Measurements from ENCODE around the genes SRSF1 and OR4D2.

- PRO-cap = no peak
Measured at GRCh38 chr17:57723583-57724548, 21.2 kb downstream of the CCDC182 start.

DNA sequence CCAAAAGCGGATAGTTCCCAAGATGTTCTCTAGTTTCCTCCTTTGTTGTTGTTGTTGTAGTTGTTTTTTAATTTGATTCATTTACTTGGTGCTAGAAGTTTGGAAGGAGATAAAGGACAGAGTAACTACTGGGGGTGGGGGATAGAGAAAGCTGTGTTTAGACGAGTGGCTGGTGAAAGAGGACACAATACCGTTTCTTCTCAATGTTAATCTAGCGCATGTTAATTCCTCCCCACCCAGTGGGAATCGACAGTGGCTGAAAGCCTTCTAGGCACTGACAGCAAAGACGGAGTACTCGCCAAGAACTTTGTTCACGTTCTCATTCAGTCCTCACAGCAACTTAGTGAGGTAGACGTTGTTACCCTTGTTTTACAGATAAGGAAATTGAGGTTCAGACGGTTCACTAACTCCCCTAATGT is 17.2 kb downstream of the MRPS23 start:
- PRO-cap = no peak

GRCh38 chr17:57846675-57847064 is 3.2 kb downstream of the MRPS23 start:
- PRO-cap = no peak

GRCh38 chr17:57892349-57892859 is 42.6 kb upstream of the MRPS23 start:
- PRO-cap = no peak

DNA sequence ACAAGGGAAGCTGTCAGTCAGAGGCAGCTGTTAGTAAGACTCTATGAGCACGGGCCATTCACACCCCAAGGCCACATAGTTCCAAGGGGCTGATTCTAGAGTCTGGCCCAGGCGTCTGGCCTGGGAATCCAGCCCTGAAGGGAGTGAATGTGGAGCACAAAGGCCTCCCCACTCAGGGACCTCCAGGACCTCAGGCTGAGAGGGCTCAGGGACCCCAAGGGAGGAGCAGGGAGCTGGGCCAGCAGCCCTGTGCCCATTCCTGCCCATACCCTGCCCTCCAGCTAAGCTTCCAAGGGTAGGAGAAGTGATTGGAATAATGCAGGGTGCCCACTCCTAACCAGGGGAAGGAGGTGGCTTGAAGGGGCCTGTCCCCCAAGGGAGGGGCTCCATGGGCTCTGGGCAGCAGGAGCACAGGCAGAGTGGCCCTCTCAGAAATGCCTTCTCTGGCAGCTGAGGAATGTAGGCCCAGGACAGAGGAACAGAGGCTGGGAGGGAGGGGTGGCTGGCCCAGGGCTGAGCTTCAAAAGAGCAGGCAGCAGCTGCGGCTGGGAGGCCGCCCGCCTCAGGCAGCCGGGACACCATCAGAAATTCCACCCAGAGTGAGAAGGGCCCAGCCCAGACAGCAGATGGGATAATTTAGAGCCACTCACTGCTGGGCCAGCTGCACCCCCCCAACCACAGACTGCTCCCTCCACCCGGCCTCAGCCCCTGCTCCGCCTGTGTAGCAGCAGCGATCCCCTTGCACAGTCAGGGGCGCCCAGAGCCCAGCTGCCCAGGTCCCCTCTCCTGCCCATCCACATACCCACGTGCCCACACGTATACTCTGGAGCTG is 49.0 kb upstream of the MRPS23 start:
- PRO-cap = no peak

GRCh38 chr17:57926760-57927246 is 28.4 kb downstream of the CUEDC1 start:
- PRO-cap = no peak

DNA sequence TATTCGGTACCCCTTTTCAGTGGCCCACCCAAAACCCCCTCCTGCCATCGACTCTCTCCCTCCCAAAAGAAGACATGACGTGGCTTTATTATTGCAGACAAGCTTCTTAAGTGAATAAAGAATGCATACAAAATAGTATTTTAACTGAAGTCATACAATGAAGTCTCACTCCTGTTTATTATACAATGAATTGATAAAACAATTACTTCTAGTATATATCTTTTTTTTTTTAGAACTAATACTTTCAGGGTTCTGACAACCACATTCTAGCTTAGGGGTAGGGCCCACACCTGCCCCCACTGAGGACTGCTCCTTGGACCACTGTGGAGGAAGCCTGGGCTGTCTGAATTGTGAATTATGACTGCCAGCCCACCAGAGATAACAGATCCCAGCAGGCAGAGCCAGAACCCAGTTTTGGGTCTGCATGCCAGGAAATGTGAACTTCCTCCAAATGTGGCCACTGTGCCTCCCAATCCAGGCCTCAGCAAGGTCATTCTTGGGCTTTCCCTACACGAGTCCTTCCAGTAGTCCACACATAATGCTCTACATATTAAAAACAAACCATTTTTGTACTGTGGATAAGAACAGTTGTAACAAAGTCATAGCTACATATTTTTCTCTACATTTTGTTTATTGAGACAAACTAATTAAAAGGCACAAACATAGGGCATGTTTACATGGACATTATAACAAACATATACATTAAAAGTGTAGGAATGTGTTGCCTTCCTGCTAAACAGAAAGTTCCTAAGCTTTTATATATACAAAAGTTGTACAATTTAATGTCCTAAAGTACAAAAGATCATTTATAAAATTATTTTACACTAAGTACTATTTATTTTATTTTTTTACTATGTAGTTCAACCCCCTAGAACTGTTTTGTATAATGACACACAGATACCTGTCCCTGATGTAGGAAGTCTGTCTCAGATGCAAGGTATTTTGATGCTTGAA is 15.8 kb downstream of the VEZF1 start:
- PRO-cap = no peak

GRCh38 chr17:57996660-57997632 is 8.9 kb upstream of the VEZF1 start:
- PRO-cap = no peak

- PRO-cap = bidirectional peak, plus-strand start at chr17:58007384, minus-strand start at chr17:58007243; bidirectional peak, plus-strand start at chr17:58007751, minus-strand start at chr17:58007634
Measured at GRCh38 chr17:58006862-58007889, at the start of gene SRSF1. Gene SRSF1, minus strand, starts transcription at chr17:58007246.

- PRO-cap = no peak
Measured at GRCh38 chr17:58089359-58089941, 6.2 kb downstream of the DYNLL2 start.

DNA sequence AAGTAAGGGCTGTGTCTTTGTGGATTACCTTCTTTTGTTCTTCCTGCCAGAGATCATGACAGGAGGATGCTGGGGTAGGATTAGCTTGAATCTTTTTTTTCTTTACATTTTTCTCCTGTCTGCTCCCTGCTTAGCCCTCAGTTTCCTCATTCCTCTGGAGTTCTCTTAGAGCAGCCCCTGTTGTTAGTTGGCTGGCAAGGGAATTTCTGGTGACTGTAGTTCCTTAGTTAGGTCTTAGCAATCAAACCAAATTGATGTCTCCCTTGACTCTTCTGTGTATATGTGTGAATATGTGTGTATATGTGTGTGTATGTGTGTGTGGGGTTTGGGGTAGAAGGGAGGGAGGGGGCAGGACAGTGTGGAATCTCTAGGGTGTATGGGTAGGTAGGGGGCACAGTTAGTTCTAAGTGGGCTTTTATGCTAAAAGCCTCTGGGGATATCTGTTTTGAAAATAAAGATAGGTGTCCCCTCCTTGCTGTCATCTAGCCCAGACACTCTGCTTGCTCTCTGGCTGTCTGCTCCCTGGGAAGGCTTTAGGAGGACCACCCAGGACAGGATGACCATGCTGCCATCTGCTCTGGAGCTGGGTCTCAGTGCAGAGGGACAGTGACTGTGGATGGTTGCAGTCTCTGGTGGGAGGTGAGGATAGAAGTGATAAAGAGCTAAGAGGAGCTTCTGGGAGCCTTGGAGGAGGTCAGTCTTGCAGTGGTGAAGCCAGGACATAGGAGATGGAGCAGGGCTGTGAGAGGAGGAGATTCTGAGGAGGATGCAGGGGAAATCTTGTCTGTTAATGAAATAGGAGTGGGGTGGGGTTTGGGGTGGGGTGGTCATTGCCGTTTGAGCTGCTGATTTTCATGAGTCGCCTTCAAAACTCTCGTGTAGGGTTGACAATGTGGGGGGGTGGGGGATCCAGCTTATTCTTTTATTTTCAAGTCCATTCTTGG is 7.0 kb downstream of the DYNLL2 start:
- PRO-cap = no peak

GRCh38 chr17:58091610-58092401 is 8.6 kb downstream of the DYNLL2 start:
- PRO-cap = no peak

DNA sequence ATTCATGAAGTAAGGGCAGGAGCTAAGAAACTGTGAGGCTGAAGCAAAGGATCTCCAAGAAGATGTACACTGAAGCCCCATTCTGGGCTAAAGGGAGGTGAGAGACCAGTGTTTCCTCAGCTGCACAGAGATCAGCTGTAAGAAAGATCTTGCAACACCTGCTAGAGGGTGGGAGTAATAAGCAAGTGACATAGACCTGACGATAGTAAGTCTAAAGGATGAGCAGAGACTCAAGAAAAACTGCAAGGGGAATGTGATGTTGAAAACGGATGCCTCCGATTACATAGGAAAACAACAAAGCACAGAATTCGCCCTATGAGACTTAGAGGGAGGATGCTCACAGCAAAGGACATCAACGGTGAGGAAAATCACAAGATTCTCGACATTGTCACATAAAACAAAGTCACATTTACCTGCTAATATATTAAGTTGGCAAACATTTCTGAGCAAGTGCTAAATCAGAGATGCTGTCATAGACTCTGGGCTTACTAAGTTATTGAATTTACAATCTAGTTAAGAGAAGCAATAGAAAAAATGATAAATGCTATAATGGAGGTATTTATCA is at the start of gene OR4D2:
Gene OR4D2 (plus strand): TSS at position 287 of the 565 bp plus-strand sequence.
- PRO-cap = no peak

DNA sequence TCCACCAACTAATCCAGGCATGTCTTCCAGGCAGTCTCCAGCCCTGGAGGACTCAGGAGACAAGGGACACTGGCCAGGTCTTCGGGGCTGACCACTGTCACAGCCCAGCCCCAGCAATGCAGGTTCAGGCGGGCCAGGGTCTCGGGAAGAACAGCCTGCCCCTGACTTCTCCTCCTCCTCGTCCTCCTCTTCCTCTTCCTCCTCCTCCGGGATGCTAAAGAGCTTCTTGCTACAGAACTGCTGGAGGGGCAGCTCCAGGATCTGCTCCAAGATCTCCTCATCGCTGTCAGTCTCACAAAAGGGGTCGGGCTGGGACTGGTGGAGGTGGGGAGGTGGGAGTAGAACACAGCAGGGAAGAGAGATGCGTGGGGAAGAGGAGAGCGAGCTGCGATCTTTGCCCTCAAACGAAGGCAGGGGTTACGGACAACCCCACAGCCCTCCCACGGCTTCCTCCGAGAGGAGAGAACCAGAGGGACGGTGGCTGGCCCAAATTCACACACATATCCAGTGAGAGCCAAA is 19.5 kb downstream of the TSPOAP1 start:
- PRO-cap = no peak

- PRO-cap = no peak
Measured at GRCh38 chr17:58313970-58314665, 14.5 kb downstream of the TSPOAP1 start.

DNA sequence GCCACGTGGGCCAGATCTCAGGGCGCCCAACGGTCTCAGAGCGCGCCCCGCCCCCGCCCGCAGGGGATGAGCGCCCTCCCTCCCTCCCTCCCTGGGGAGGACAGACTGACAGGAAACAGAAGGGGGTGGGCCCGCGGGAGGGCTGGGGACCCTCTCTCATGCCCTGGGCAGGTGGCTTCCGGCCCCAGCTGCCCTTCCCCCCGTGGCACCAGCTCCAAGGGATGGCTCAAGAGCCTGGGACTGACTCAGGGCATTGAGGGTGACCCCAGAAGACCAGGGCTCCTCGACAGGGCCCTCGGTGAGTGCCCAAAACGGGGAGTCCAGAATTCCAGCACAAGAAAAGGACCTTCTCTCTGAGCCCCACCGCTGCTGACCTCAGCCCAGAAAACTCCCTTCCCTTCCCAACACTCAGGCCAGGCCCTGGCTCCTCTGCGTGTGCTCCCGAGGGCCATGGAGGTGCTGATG is 4.0 kb upstream of the TSPOAP1 start:
- PRO-cap = bidirectional peak, plus-strand start at position 91 of the sequence, minus-strand start outside the sequence

- PRO-cap = no peak
Measured at GRCh38 chr17:58347399-58347945, 4.5 kb downstream of the SUPT4H1 start.

GRCh38 chr17:58364152-58364669 is 12.2 kb upstream of the SUPT4H1 start:
- PRO-cap = no peak

DNA sequence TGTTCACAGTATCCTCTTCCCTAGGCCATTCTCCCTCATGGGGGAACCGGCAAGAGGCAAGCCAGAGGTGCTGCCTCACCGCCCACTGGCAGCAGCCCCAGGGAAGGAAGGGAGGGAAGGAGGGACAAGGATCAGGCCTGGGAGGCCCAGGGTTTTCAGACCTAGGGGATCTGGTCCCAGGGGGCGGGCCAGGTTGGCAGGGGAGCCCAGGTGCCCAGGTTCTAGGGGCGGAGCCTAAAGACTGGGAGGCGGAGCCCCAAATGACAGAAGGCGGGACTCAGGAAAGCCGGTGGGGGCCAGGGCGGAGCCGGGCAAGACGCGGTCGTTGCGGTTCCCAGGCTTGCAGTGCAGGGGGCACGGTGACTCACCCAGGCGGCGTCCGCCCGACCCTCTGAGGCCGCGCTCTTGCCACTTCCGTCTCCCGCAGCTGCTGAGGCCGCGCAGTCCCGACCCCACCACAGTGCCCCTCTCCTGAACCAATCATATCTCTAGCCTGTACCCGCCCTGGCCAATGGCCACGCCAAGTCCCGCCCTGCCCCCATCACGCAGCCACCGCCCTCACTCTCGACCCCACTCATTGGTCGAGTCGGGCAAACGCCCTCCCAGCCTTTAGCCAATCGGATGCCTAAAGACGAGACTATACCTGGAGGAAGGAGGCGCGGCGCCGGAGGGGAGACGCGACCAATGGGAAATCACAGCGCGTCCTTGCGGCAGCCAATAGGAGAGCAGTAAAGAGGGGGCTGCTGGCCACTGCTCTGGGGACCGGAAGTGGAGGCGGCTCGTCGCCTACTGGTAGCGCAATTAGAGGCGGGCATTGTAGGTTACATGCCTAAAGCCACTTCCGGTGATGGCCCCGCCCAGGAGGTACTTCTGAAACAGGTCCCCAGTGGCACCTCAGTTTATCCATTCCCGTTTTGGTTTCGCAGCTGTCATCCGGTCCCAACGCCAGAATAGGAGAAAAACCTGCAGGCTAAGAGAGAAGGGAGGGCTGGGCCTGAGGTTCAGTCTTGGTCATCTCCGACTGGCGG is 3.3 kb upstream of the MTMR4 start:
- PRO-cap = bidirectional peak, plus-strand start at position 314 of the sequence, minus-strand start at position 432 of the sequence; bidirectional peak, plus-strand start at position 838 of the sequence, minus-strand start at position 519 of the sequence; unidirectional peak, plus-strand start at position 906 of the sequence

DNA sequence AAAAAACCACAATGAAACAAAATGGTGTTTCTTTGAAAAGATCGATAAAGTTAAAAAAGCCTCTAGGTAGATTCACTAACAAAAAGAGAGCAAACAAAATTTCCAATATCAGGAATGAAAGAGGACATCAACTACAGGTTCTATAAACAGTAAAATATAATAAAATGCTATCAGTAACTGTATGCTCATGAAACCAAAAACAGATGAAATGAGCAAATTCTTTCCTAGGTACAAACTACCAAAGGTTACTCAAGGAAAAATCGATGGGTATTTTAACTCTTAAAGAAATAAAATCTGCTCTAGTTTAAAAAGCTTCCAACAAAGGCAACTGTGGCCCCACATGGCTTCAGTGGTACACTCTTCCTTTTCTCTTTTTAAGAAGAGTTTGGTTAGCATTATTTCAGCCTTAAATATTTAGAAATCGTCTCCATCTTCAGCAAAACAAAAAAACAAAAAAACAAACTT is 102.2 kb downstream of the TRIM37 start:
- PRO-cap = no peak

Measured in right cardiac atrium (tissue), 1 donor.